Skeletal muscle satellite cell (primary cell): ENCODE measurements around a stretch of chr6.

GRCh38 chr6:11712578-11713093 lies 66.0 kb downstream of the ADTRP start:
- CAGE, long polyA plus RNA, result no peak

DNA sequence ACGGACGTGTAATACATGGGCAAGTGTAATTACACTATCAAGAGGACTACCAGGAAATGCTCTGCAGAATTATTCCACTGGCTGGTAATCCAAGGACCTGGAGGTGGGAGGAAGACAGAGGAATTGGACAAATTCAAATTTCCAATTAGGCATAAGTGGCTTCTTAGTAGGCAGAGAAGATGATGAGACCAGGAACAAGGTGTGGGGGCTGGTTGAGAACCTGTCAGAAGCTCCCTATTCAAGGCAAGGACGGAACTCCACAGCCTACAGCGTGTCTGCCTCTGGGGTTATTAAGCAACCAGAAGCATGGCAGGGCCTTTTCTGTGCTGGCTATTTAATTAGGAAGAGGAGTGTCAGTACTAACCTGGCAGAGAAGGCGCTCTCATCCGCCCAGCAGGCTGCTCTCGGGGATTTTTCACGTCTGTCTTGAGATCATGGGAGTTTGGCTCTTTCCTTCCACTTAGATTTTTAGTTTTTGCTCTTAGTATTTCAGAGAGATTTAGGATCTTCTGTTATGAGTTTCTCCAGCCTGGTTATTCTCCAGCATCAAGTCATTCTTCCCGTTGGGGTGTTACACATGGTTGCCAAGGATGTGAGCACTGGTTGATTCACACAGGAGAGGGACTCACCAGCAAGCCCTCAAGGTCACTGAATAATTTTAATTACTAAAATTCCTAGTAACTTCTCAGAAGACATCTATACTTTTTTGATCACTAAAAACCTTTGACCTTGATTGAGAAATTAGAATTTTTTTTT lies 23.9 kb downstream of the ADTRP start:
- CAGE, long polyA plus RNA, result no peak

GRCh38 chr6:11810611-11811312 lies 32.2 kb upstream of the ADTRP start:
- CAGE, long polyA plus RNA, result no peak

DNA sequence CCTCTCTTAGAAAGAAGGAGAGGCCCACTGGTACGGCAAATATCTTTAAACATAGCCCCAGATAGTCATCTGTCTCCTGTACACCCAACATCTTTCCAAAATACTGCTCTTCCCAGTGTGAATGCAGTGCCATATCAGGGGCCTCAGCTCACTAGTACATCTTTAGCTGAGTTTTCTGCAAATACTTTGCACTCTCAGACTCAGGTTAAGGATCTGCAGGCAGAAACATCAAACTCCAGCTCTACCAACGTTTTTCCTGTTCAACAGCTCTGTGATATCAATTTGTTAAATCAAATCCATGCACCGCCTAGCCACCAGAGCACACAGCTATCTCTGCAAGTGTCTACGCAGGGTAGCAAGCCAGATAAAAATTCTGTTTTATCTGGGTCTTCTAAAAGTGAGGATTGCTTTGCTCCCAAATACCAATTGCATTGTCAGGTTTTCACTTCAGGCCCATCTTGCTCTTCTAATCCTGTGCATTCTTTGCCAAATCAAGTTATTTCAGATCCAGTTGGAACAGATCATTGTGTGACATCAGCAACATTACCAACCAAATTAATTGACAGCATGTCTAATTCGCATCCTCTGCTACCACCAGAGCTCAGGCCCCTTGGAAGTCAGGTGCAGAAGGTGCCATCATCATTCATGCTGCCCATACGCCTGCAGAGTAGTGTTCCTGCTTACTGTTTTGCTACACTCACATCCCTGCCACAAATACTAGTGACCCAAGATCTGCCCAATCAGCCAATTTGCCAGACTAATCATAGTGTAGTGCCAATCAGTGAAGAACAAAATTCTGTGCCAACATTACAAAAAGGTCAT lies 112.2 kb downstream of the HIVEP1 start:
- CAGE, long polyA plus RNA, result no peak

- CAGE, long polyA plus RNA, result no peak
Measured at GRCh38 chr6:12291808-12292731, 1.9 kb downstream of the EDN1 start.

DNA sequence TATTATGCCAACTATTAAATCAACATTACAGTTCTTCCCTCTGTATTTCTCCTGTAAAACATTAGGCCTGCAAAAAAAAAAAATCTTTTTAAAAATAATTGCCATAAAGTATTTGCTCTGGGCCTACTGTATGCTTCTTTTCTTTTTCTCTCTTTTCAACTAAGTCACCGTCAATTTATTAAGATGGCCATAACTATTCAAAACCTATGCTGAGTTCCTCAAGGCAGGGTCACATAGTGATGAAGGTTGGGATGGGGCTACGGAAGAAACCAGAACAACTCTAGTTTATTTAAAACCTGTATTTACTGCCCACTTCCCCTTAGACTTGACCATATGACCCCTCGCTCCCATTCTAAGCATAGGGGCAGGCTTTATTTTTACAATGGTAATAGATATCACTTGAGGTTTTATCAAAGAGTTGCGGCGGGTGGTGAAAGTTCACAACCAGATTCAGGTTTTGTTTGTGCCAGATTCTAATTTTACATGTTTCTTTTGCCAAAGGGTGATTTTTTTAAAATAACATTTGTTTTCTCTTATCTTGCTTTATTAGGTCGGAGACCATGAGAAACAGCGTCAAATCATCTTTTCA lies 5.3 kb downstream of the EDN1 start:
- CAGE, long polyA plus RNA, result no peak

GRCh38 chr6:12313724-12314514 lies 23.8 kb downstream of the EDN1 start:
- CAGE, long polyA plus RNA, result no peak

DNA sequence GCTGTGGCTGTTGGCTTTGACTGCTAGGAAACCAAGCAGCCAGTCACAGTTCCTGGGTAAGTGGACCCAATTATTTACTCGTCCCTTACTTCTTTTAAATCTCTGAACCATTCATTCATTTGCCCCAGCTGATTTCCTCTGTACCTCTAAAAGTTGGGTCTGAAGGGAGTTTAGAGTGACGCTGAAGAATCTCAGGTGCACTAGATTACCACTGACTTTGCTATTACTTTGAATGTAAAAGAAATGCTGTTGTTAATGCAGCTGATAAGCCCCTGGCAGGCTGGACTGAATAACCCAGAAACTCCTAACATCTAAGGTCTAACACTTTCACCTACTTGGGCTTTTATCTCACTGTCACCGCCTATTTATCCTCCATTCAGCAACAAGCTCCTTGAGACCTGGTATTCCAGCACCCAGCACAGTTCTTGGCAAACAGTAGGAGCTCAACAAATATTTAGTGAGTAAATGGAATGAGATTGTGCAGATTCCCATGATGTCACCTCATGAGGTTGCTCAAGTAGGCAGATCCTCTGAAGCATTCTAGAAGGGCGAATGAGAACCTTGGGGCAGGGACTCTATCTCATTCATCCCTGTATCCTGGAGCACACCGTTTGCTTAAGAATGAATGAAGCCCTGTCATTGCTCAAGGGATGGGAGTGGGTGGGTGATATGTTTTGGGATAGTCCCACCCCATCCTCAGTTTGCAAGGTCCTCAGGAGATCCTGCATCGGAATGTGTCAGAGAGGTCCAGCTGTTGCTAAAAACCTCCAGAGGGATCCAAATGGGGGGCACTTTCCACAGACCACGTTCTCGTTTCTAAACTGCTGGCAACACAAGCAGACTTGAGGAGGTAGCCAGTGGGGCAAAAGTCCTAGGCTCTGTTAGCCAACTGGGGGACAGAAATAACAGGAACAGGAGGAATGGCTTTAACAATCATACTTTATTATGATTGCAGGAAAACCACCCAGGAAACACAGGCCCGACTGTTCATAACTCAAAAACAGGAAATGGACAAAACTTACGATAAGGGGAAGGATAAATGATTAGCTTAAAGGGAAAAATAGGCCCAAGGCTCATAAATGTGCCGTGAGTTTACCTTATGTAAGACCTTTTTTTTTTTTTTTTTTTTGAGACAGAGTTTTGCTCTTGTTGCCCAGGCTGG lies 41.9 kb downstream of the EDN1 start:
- CAGE, long polyA plus RNA, result no peak

GRCh38 chr6:12350578-12350891 lies 60.4 kb downstream of the EDN1 start:
- CAGE, long polyA plus RNA, result no peak

DNA sequence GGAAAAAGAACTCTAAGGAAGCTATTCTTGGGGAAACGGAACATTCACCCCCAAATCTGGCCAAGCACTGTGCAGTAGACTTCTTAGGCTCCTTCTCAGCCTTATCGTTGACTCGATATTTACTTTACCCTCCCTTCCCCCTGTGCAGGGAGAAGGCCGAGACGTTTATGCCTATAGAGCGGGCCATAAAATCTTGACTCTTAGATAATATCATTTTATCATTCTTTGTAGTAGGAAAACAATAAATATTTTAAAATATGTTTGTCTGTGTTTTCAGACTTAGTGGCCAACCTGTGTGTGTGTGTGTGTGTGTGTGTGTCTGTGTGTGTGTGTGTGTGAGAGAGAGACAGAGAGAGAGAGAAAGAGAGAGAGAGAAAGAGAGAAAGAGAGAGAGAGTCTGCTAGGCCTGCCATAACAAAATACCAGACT lies 74.1 kb downstream of the EDN1 start:
- CAGE, long polyA plus RNA, result no peak

- CAGE, long polyA plus RNA, result no peak
Measured at GRCh38 chr6:12962901-12963465, 246.4 kb downstream of the PHACTR1 start.

DNA sequence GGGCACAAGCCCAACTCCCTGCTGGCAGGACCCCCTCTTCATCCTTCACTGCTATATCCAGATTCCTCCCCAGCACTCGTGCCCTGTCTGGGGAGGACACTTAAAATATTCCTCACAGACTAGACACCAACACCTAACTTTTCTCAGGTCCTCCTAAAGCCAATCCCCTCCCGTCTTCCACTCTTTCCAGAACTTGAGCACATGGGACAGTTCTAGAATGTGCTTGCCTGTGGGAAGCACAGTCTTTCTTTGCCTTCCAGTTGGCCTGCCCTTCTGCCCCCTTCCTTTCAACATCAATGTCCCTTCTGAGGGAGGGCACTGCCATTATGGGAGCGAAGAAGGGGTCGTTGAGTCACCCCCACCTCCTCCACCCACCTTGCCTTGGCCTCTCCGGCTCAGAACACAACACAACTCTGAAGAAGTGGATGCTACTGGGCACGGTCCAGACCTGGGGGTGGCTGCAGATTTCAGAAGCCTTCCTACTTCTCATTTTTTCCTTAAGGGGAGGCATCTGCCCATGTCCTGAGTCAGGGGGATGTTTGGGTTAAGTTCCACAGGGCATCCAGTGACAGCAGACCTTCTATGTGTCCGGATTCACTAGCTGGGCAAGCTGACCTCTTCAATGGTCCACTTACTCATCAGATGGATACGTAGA lies 72.2 kb downstream of the GFOD1 start:
- CAGE, long polyA plus RNA, result no peak

- CAGE, long polyA plus RNA, result no peak
Measured at GRCh38 chr6:13422538-13423393, 64.6 kb downstream of the GFOD1 start.

DNA sequence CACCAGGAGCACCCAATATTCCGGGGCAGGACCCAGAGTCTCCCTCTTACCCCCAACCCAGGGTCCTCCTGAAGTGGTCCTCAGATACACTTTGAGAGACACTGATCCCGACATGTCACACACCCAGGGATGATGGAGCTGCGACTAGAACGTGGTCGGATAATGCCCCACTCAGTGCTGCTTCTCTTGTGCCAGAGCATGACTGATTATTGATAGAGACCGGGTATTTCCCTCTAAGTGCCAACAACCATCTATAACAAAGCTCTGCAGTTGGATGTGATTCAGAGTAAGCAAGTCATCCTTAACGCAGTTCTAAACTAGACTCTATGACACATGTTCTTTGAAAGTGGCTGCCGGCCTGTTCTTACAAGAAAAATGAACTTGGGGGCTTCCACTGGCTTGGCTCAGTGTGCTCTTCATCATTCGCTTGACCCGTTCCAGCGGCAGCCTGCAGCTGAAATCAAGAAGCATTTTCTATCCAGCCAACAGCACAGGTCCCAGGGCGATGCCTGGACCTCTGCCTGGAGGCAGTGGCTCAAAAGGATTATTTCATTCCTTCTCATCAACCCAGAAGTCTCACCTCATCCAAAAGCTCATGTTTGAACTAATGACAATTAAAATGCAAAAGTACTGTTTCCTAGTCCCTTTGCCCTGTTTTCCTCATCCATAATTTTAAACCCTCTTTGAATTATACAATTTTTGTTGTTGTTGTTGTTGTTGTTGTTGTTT lies 29.8 kb downstream of the GFOD1 start:
- CAGE, long polyA plus RNA, result no peak

GRCh38 chr6:13573521-13573703 lies 989 bp upstream of the SIRT5 start:
- CAGE, long polyA plus RNA, result no peak

DNA sequence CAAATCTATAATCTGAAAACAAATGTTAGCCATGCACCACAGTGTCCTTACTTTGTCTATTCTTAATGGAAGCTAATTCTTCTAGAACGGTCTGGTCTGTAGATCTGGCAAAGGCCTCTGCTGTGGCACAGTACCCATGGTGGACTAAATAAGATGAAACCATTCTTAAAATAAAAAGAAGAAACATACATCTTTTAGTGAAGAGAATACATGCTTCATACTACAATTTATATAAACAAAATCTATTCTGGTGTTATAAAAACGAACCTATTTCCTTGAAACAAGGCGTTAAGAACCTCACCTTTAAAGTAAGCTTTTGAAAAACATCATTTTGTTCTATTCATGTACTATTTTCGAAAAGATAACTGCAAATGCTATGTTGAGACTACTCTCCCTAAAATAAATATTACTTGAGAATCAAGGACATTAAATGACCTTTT lies 27.3 kb downstream of the NOL7 start:
- CAGE, long polyA plus RNA, result no peak

- CAGE, long polyA plus RNA, result no peak
Measured at GRCh38 chr6:13649098-13650392, 34.4 kb downstream of the NOL7 start.

DNA sequence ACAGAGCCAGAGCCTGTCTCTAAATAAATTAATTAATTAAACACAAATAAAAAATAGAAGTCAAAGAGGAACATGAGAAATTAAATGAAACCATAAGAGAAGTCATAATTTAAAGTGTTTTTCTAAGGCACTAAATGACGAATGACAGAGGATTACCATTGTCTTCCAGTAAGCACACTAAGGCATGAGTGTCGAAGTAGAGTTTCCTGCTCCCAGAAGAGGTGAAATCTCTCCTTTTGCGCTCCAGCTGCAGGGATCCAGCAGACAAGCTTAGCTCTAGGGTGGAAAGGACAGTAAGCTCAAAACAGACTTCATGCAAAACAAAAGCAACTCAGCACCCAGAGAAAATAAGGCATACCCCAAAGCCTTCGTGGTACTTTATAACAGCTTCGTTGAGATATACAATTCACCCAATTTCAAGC lies 7.6 kb downstream of the MCUR1 start:
- CAGE, long polyA plus RNA, result no peak

DNA sequence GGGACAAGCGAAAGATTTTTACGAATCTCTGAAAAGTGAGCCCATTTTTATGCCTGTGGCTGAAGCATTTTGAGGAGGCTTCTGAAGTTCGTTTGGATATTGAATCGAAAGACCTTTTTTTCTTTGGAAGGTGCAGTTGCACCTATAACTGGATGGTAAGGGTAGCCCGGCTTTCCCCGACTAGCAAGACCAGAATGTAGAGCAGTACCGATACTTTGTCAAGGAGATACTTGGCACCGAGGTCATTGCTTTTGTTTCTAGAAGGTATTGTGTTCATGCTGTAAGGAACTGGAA lies 637 bp downstream of the RNF182 start:
- CAGE, long polyA plus RNA, result no peak

DNA sequence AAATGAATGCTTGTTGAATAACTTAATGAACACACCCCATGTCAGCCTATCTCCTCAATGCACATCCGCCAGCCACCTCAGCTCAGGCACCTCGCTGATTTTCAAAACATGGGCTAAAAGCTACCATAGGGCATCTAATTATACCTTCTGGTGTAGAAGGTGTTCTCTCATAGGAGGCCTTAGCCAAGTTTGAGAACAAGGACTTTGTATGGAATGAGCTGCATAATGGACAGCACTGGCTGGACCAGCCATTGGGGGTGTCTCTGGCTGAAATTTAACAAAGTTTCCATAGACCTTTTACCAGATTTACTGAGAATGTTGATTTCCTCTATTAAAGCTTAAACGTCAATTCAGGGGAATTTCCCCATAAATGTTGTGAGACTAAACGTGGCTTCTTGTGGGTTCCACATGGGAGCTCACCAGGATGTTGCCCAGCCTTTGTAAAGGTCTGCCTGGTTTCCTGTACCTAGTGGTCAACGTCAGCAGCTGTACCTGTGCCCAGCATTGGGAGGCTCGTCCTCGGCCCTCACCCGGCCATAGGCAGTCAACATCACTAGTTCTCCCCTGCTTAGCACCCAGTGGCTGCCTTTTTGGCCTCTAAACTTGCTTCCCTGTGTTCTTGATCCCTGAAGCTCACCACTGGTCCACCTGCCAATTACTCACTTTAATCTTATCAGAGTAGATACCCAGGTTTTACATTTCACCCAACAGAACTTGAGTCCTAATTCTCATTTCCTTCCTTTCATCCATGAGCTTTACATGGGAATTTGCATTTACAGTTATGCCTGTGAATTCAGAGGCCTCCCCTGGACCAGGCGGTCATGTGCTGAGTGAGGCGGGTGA lies 22.2 kb upstream of the CD83 start:
- CAGE, long polyA plus RNA, result no peak